Liver (tissue), 9 donors: Measurements from ENCODE around the gene DNAAF5.

DNA sequence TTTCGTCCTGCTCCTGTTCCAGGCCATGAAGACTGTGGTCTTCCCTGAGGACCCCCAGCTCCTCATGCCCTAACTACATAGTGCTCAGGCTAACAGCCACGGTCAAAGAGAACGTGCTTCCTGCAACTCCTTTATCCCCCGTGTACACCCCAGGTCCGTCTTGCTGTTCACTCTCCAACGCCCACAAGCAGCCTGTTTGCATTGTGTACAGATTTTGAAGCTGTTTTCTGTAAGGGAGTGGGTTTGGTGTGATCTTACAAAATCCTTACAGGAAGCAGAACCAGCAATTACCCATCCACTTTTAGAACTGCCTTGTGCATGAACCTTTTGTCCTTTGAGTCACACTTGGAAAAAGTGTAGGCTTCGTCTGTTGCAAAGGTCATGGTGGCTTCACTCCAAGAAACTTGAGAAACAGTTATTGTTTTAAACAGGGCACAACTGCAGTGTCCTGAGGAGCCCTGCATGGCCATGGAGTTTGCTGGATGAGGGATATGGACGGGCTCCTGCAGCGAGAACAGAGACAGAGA is 76.9 kb upstream of the FAM20C start:
- PRO-cap, 5 experiments = peak in 1 of 5 experiments; most common plus-strand start position 437 of the sequence (in 1); most common minus-strand start position 162 of the sequence (in 1)
- RAMPAGE, long total RNA, 2 experiments = no peak in any of the 2 experiments
- RRBS = no CpG with 5 or more reads among the region's 9 CpGs

GRCh38 chr7:150460-151164 is 41.8 kb upstream of the FAM20C start:
- PRO-cap, 5 experiments = peak in 3 of 5 experiments; most common plus-strand start chr7:151076 (in 3)
- RAMPAGE, long total RNA, 2 experiments = no peak in any of the 2 experiments
- RRBS = no CpG with 5 or more reads among the region's 22 CpGs

DNA sequence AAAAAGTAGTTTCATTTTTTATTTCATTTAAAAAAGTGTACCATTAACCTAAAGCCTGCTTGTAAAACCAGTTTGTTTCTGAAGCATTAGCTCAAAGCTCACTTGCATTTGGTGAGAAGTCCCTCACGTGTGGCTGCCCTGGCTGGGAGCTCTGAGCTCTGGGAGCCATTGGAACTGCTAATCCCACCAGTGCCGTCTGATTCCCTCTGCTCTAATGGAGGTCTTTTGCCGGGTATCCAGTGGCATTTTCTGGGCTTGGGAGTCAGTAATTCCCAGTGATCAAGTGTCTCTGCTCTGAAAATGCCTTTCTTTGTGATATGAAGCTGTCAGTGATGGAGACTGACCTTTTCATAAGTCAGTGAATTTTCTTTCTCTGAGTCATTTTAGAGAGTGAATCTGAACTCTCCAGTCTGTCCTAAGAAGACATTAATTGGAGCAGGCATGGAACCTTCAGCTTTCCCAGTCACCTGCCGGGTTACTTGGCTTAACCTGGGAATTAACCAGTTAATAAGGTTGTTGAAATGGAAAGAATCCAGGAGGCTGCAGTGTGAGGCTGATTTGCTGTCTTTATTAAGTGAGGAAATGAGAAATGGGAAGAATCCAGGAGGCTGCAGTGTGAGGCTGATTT is 36.8 kb upstream of the FAM20C start:
- PRO-cap, 5 experiments = no peak in any of the 5 experiments
- RAMPAGE, long total RNA, 2 experiments = no peak in any of the 2 experiments
- RRBS = no CpG with 5 or more reads among the region's 4 CpGs

DNA sequence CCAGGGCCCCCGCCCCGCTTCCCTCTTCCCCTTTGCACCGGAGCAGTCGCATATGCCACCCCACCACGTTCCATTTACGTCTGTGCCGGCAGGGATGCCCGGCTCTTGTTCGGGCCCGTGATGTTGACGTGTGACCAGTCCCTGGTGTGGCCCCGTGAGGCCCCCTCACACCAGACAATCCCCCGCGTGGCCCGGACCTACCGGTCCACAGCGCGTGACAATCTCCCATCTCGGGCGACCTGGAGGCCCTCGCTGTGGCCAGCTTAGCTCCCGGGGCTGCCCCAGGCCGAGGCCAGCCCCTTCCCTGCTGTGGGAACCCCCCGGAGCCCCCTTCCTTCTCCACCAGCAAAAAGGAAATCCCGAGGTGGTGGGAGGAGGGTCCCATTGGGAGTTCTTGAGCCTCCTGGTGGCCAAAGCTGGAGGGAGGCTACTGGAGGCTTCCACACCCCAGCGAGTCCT is 15.2 kb downstream of the FAM20C start:
- PRO-cap, 5 experiments = no peak in any of the 5 experiments
- RAMPAGE, long total RNA, 2 experiments = no peak in any of the 2 experiments
- RRBS = 95% methylated on average over 19 of the region's 26 CpGs

DNA sequence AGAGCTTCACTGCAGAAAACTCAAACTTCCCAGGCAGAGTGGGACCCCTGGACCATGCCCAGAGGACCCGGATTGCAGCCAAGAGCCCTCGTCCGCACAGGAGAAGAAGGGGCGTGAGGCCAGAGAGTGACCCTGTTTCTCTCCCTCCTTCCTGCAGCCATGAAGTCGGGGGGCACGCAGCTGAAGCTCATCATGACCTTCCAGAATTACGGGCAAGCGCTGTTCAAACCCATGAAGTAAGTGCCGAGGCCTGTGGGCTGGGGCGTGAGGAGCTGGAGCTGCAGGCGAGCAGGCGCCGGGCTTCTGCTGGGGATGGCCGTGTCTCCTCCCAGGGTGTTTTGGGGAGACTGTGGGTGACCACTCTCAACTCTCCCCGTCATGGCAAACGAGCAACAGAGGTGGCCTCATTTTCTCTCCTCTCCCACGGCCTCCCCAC is 16.4 kb downstream of the FAM20C start:
- PRO-cap, 5 experiments = no peak in any of the 5 experiments
- RAMPAGE, long total RNA, 2 experiments = no peak in any of the 2 experiments
- RRBS = no CpG with 5 or more reads among the region's 17 CpGs

GRCh38 chr7:220399-220937 is 28.1 kb downstream of the FAM20C start:
- PRO-cap, 5 experiments = no peak in any of the 5 experiments
- RAMPAGE, long total RNA, 2 experiments = no peak in any of the 2 experiments
- RRBS = no CpG with 5 or more reads among the region's 27 CpGs

DNA sequence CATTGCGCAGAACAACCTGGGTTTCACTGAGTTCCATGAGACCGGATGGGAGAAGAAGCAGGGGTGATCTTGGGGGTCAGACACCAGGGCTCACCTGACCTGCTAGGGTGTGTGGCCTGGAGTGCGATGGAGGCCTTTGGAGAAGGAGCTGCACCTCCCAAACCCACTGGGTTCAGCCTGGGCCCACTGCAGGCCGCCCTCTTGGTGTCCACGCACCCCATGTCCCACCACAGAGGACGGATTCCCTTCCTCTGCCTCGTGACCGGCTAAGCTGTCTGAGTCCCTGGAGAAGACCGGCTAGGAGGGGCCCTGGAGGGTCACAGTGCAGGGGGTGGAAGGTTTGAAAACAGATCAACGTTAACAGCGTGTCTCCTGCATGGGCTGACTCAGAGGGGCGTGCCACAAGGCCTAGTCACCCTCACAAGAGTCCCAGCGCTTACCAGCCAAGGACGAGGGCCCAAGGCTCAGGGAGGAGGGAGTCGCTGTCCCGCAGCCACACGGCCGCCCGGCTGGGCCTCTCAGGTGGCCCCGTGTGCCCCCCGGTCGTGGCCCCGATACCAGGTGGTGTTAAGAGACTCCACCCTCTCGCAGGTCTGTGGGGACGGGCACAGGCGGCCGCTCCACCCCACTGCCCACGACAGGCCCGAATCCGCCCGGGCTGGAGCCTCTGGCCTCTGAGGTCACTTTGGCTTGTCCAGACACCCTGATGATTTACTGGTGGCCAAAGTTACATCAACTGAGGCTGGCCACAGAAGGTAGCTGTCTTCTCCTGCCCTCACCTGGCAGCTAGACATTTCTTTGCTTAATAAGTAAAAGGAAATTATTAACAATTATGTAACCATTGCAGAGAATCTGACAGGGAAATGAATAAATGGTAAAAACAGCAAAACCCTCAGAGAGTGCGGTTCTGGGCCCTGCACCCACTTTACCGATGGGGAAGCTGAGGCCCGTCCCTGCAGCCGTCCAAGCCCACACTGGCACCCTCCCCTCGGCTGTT is 33.9 kb downstream of the FAM20C start:
- PRO-cap, 5 experiments = peak in 1 of 5 experiments; most common plus-strand start position 730 of the sequence (in 1); most common minus-strand start position 639 of the sequence (in 1)
- RAMPAGE, long total RNA, 2 experiments = no peak in any of the 2 experiments
- RRBS = 68% methylated on average over 7 of the region's 36 CpGs

DNA sequence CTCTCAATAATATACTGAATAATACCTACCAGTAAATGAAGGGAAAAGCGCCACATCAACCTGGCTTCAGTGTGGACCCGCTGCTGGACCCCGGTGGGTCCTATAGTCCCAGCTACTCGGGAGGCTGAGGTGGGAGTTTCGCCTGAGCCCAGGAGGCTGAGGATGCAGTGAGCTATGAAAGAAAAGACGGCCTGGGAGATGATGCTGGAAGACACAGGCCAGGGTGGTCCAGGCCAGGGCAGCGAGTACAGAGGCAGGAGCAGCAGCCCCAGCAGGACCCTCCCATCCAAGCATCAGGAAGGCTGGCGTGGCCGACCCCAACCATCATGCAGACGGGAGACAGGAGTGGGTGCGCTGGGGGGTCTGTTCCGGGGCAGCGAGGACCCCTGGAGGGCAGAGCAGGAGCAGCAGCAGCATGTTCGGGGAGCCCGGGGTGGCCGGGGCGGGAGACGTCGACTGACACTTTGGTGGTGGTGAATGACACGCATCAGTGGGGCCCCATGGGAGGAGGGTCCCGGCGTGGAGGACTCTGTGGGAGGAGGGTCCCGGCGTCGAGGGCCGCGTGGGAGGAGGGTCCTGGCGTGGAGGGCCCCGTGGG is 38.6 kb downstream of the FAM20C start:
- PRO-cap, 5 experiments = no peak in any of the 5 experiments
- RAMPAGE, long total RNA, 2 experiments = no peak in any of the 2 experiments
- RRBS = 79% methylated on average over 13 of the region's 29 CpGs

DNA sequence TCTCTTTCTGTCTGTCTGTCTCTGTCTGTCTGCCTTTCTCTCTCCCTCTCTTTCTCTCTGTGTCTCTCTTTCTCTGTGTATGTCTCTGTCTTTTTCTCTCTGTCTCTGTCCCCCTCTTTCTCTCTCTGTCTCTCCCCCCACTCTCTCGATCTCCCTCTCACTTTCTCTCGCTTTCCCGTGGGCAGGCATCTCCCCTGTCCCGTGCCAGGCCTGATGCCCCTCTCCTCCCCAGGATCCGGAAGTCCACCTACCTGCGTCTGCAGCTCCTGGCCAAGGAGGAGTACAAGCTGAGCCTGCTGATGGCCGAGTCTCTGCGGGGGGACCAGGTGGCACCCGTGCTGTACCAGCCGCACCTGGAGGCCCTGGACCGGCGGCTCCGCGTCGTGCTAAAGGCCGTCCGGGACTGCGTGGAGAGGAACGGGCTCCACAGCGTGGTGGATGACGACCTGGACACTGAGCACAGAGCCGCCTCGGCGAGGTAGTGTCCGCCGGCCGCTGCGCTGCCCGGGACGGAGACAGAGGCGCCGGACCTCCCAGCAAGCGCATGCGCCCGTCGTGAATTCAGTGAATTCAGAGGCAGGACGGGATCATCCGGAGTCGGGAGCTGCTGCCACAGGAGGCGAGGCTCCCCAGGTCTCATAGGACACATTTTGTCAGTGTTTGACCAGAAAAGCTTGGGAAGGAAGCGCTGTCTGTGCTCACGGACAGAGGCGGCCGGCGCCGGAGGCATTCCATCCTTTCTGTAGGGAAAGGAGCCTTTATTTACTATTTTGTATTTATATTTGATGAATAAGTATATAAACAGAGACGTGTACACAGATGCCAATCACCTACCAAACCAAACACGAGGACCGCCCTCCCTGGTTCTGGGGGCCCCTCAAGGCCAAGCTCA is 30.2 kb upstream of the FOXL3 start:
- PRO-cap, 5 experiments = no peak in any of the 5 experiments
- RAMPAGE, long total RNA, 2 experiments = no peak in any of the 2 experiments
- RRBS = 97% methylated on average over 11 of the region's 49 CpGs

DNA sequence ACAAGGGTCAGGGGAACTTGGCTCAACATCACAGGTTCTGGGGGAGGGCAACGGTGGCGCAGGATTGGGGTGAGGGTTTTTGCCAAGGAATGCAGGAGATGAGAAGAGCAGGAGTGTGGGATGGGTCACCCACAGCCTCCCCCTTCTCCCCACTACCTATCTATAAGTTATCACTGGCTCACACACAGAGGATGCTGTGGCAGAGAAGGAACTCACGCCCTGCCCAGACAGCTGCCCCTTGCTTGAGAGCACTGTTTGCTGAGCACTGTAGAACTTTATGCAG is 29.5 kb downstream of the FOXL3 start:
- PRO-cap, 5 experiments = no peak in any of the 5 experiments
- RAMPAGE, long total RNA, 2 experiments = no peak in any of the 2 experiments
- RRBS = no CpG with 5 or more reads among the region's 3 CpGs

- PRO-cap, 5 experiments = no peak in any of the 5 experiments
- RAMPAGE, long total RNA, 2 experiments = no peak in any of the 2 experiments
- RRBS = 90% methylated on average over 4 of the region's 16 CpGs
Observed at GRCh38 chr7:353691-353916, 63.6 kb downstream of the FOXL3 start.

DNA sequence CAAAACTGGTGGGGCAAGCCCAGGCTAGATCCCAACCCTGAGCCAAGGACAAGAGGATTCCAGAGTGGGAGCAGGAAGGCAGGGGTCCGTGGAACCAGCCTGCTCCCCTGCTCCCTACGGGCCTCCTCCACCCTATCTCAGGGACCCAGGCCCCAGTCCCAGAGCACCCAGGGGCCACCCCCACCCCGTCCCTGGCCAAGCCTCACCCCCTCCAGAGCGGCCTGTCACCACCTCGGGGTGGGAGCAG is 20.3 kb upstream of the PDGFA start:
- PRO-cap, 5 experiments = no peak in any of the 5 experiments
- RAMPAGE, long total RNA, 2 experiments = no peak in any of the 2 experiments
- RRBS = no CpG with 5 or more reads among the region's 5 CpGs

DNA sequence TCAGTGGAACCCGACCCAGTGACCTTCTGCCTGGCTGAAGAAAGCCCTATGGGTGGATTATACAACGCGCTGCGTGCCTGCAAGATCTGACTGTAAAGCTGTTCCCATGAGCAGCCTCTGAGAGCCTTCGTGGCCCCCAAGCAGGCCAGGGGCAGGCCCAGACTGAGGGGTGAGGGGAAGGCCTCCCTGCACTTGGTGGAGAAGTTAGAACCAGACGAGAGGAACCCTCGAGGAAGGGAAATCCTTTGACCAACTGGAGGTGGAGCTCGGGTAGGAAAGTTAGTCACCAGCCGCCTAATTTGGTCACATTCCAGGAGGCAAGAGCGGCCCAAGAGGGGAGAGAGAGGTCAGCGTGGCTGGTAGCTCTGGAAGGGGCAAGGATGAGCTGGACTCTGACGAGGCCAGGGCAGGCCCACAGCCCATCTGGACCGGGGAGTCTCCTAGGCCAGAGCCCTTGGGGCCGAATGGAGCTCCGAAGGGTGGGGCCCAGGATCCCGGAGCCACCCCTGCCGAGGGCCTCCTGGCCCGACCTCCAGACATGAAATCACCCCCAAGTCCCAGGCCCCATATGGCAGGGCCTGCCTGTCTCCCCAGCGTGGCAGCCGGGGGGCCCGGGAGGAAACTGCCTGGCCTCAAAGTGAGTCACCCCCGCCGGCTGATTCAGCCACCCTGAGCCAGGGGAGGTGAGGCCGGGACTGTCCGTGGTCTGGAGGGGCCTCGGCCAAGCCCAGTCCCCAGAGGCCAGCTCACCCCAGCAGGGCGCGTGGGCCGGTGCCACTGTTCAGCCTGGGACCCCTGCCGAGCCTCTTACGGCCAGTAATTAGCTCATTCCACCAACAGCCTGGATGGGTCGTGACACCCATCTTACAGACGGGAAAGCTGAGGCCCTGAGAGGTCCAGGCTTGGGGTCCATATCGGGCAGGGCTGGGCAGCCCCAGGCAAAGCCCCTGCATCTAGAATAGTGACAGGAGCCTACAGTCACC is 23.4 kb upstream of the PDGFA start:
- PRO-cap, 5 experiments = no peak in any of the 5 experiments
- RAMPAGE, long total RNA, 2 experiments = no peak in any of the 2 experiments
- RRBS = 79% methylated on average over 13 of the region's 34 CpGs

DNA sequence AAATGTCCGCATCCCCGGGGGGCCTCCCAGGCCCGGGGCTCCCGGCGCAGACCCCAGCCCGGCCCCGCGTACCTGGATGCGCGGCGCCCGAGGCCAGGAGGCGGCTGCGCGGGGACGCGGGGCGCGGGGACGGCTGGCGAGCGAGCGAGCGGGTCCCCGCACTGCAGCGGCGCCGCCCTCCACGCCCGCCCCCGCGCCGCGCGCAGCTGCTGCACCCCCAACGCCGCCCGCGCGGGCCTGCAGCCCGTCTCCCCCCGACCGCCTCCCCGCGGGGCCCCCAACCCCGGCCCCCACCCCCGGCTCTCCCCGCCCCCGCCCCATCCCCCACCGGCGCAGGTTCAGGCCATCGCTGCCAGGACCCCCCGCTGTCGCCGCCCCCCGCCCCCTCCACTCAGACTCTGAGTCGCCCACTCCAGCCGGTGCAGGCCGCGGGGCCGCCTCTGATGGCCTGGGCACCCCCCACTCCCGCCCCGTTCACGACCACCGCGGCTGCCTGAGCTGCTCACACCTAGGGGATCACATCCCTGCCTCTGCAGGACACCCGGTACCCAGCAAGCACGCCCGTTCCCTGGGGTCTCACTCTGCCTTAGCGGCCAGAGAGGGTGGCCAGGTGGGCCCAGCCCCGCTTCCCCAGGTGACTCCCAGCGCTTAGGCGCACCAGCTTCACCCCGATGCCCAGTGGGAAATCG is 14.0 kb upstream of the DNAAF5 start:
- PRO-cap, 5 experiments = peak in 1 of 5 experiments; most common minus-strand start position 163 of the sequence (in 1)
- RAMPAGE, long total RNA, 2 experiments = no peak in any of the 2 experiments
- RRBS = 11% methylated on average over 5 of the region's 75 CpGs

DNA sequence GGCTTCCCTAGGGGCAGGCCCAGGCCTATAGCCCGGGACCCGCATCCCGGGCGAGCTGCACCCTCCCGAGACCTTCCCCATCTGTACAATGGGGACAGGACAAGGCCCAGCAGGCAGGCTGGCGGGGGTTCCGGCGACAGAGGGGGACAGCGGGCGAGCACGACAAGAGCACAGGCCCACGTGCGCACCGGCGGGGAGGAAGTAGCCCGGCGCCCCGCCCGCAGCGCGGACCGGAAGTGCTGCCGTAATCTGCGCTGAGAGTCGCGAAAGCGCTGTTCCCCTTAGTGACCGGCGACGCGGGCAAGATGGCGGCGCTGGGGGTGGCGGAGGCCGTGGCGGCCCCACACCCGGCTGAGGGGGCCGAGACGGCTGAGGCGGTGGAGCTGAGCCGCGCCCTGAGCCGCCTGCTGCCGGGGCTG is at the start of gene DNAAF5:
Gene DNAAF5, plus strand, starts transcription at position 284 of the 419 bp plus-strand sequence.
- PRO-cap, 5 experiments = peak in 5 of 5 experiments; most common plus-strand start position 284 of the sequence (in 5); most common minus-strand start position 203 of the sequence (in 4)
- RAMPAGE, long total RNA, 2 experiments = no peak in any of the 2 experiments
- RRBS = 2% methylated on average over 35 of the region's 44 CpGs

- PRO-cap, 5 experiments = no peak in any of the 5 experiments
- RAMPAGE, long total RNA, 2 experiments = no peak in any of the 2 experiments
- RRBS = 23% methylated on average over 3 of the region's 17 CpGs
Observed at GRCh38 chr7:732126-732597, 5.1 kb upstream of the PRKAR1B start.

GRCh38 chr7:740785-740979 is 13.6 kb upstream of the PRKAR1B start:
- PRO-cap, 5 experiments = no peak in any of the 5 experiments
- RAMPAGE, long total RNA, 2 experiments = no peak in any of the 2 experiments
- RRBS = no CpG with 5 or more reads among the region's 15 CpGs

GRCh38 chr7:749293-749757 is 22.2 kb upstream of the PRKAR1B start:
- PRO-cap, 5 experiments = no peak in any of the 5 experiments
- RAMPAGE, long total RNA, 2 experiments = no peak in any of the 2 experiments
- RRBS = no CpG with 5 or more reads among the region's 11 CpGs

GRCh38 chr7:816013-816561 is 16.2 kb upstream of the SUN1 start:
- PRO-cap, 5 experiments = peak in 5 of 5 experiments; most common minus-strand start chr7:816352 (in 2)
- RAMPAGE, long total RNA, 2 experiments = no peak in any of the 2 experiments
- RRBS = 6% methylated on average over 1 of the region's 31 CpGs

DNA sequence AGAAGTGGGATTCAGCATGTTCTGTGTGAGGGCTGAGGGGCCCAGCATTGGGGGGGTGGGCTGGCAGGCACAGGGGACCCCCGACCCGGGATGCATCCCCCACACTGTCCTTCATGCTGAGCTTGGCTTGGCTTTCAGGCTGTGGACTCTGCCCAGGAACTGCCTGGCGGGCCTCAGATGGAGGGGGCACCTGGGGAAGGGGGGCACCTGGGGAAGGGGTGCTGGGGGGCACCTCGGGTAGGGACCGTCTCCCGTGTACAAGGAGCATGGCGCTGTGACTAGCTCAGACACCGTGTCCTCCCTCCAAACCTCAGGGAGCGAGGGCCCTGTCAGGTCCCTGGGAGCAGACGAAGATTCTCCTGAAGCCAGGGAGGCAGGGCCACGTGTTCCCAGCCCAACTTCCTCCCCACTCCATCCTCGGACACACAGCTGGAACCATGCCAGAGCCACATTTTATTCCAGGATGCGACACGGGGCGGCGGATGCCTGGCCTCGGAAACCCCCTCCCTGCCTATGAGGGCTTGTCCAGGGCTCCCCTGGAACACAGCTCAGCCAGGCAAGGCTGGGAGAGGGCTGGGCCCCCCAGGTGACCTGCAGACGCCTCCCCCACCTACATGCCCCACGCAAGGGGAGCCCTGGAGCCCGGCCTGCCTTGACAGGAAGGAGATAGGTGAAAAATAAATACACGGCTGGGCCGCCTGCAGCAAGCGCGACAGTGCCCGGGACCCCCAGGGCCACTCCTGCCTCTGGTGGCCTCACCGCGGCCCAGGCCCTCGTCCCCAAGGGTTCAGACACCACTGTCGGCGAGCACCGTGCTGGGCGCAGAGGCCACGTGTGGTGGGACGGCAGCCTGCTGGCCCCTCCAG is 21.3 kb downstream of the GET4 start:
- PRO-cap, 5 experiments = no peak in any of the 5 experiments
- RAMPAGE, long total RNA, 2 experiments = no peak in any of the 2 experiments
- RRBS = 68% methylated on average over 6 of the region's 34 CpGs